Sigmoid colon (tissue), 4 donors: ENCODE data around the gene BBS9.

- PRO-cap, result no peak
- RAMPAGE, long total RNA, 4 experiments, result no peak in any of the 4 experiments
Observed at GRCh38 chr7:32892462-32892955, 949 bp upstream of the KBTBD2 start.

- PRO-cap, result bidirectional peak, plus-strand start at chr7:33129586, minus-strand start at chr7:33129210
- RAMPAGE, long total RNA, 4 experiments, result start-site peak on the plus strand in 2 of 4 experiments, at chr7:33129531-33129662 at its widest, 76 to 104 reads per replicate
Observed at GRCh38 chr7:33128983-33130222, at the start of gene BBS9. TSS of gene BBS9 (plus strand) at chr7:33129564.

GRCh38 chr7:33402441-33402906, 273.1 kb downstream of the BBS9 start:
- PRO-cap, result no peak
- RAMPAGE, long total RNA, 4 experiments, result no peak in any of the 4 experiments

DNA sequence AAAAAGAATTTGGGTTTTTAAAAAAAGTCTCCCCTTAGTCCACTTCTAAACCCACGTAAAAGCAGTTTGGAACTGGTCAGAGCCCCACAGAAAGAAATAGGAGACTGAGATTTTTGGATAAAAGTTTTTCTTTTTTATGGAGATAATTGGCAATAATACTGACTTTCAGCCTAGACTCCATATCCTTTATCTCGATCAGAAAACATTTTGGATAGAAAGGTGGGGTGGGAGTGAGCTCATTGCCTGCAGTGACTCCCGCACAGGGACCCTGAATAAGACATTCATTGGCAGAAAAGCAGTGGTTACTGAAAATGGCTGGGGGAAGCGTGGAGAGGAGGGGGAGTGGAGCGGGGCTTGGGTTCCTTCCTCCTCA, 90.5 kb upstream of the BMPER start:
- PRO-cap, result no peak
- RAMPAGE, long total RNA, 4 experiments, result no peak in any of the 4 experiments

GRCh38 chr7:35248610-35248946, 5.3 kb downstream of the TBX20 start:
- PRO-cap, result no peak
- RAMPAGE, long total RNA, 4 experiments, result no peak in any of the 4 experiments

DNA sequence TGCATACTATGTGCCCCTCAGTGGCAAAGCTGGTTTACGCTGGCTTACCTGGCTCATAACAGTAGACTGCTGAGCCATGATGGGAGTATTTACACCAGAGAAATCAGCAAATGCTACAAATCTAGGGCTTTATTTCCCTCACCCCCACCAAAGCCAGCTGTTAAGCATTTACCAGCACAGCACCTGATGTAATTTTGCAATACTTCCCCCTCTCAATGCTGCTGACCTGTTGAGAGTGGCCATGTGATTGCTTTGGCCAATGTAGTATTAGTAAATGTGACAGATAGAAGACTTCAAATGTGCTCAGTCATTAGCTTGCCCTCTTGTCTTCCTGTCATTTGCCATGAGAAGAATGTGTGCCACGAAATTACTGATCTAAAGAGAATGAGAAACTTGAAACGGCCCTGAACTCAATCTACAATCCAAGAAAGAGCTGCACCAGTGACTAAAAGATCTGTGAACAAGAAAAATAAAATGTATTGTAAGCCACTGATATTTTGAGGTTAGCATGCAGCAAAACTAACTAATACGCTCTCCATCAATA, 46.5 kb downstream of the HERPUD2 start:
- PRO-cap, result no peak
- RAMPAGE, long total RNA, 4 experiments, result no peak in any of the 4 experiments

DNA sequence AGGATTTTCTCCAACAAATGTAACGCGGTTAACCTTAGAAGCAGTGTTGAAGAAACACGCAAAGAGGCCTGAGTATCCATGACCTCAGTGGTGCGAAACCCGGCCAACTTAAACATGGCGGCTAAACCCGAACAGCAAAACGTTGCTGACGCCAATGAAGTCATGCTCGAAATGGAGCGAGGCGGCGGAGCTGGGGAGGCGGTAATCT, 178 bp upstream of the SEPTIN7 start:
- PRO-cap, result bidirectional peak, plus-strand start outside the sequence, minus-strand start at position 164 of the sequence
- RAMPAGE, long total RNA, 4 experiments, result no peak in any of the 4 experiments

DNA sequence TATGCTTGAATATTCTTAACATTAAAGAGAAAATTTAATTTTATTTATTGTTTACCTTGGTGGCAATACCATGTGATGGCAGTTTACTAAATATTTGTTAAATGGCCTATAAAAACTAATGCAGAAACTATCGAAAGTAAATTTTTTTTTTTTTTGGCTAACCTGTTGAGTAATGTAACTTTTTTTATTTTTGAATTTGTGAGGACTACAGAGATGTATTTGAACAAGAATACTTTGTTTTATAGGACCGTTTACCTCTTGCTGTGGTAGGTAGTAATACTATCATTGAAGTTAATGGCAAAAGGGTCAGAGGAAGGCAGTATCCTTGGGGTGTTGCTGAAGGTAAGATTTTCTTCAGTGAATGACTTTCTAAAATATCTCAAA, 82.8 kb downstream of the SEPTIN7 start:
- PRO-cap, result no peak
- RAMPAGE, long total RNA, 4 experiments, result no peak in any of the 4 experiments

GRCh38 chr7:36045428-36045676, 107.7 kb upstream of the EEPD1 start:
- PRO-cap, result no peak
- RAMPAGE, long total RNA, 4 experiments, result no peak in any of the 4 experiments

DNA sequence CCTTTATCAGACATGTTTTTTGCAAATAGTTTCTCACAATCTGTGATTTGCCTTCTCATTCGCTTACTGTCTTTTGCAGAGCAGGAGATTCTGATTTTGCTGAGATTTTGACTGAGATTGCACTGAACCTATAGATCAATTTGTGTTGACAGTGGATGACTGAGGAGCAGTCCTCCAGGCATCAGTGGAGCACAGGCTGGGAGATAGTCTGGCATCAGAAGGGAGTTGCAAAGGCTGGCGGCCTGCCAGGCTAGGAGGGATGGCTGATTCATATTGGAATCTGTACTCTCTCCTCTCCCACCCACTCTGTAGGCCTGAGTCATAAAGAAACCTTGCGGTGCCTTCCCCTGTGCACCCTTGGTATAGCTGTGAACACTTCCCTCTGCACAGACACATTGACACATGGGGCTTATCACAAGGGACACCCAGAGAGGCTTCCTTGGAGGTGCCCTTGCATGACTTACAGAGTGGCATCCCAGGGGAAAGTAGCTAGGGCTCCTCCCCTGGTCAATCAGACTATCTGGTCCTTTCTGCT, 37.6 kb upstream of the EEPD1 start:
- PRO-cap, result no peak
- RAMPAGE, long total RNA, 4 experiments, result no peak in any of the 4 experiments

- PRO-cap, result no peak
- RAMPAGE, long total RNA, 4 experiments, result no peak in any of the 4 experiments
Observed at GRCh38 chr7:36280397-36281815, 86.1 kb downstream of the MATCAP2 start.

DNA sequence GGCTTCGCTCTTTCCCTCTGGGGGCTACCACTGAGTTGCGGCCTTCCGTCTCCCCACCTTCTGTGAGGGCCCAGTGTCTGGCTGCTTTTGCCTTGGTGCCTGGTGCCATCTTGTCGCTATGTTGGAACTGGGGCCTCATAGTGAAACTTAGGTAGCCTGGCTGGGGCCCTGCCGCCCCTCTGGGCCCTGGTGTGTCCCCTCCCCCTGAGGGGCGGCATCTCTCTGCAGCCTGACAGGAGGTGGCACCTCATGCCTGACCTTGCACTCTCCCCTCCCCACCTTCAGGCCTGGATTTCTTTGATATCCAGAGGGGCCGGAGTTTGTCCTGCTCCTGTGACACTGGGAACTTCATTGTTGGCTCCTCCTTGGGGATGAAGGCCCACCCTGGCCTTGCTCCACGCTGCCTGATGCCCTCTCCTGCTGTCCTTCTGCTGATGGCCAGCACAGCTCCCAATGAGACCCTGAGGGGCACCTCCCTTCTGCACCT, 144.2 kb downstream of the ANLN start:
- PRO-cap, result no peak
- RAMPAGE, long total RNA, 4 experiments, result start-site peak on the minus strand in 1 of 4 experiments, centred at position 74 of the sequence, 6 reads per replicate

- PRO-cap, result no peak
- RAMPAGE, long total RNA, 4 experiments, result no peak in any of the 4 experiments
Observed at GRCh38 chr7:36723321-36723799, 934 bp downstream of the AOAH start.

DNA sequence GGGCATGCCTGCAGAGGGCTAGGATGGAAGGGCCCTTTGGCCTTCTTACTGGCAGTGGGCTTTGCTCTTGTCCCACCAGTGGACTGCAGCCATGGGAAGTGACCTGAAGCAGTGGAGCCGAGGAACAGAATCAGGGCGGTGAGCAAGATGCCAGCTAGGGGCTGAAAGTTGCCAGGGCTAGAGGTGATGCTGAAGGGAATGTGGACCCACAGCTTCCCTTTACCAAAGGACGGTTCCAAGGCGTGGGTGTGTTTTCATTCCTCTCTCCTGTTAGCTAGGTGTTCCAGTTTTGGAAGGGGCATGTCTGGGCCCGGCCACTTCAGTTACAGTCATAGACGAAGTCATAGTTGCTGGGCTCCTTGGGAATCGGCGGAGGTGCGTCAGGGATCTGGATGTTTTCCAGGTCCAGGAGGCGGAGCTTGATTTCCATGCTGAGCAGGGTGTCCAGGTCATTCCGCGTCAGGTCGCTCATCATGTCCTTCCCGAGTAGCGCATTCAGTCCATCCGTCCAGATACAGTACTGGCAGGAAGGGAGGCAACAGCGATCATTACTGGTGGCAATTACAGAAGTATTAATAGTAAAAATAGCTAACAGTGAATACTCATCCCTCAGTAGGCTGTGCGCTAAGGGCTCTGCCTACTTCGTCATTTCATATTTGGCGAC, 131.1 kb upstream of the AOAH start:
- PRO-cap, result no peak
- RAMPAGE, long total RNA, 4 experiments, result no peak in any of the 4 experiments

DNA sequence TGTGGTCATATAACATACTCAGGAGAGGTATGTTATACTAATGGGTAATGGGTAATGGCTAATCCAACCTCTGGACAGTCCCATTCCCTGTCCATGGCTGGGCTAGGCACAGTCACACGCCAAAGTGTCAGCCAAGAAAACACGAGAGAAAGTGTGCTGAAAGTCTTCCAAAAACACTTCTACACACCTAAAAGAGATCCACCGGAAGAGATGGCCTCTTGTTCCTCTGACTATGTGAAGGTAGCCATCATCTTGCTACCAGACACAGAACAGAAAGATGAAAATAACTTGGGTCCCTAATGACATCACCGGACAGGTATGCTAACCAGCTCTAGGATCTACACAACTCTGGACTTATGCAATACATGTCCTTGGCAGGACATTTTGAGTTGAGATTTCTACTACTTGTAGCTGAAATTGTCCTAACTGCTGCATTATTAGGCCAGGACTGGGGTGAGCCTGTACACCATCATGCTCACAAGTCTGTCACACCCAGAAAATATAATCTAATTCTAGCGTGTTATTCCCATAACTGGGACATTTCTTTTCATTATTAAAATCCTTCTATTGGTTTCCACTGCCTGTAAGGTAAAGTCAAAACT, 358.7 kb downstream of the ELMO1 start:
- PRO-cap, result no peak
- RAMPAGE, long total RNA, 4 experiments, result no peak in any of the 4 experiments

DNA sequence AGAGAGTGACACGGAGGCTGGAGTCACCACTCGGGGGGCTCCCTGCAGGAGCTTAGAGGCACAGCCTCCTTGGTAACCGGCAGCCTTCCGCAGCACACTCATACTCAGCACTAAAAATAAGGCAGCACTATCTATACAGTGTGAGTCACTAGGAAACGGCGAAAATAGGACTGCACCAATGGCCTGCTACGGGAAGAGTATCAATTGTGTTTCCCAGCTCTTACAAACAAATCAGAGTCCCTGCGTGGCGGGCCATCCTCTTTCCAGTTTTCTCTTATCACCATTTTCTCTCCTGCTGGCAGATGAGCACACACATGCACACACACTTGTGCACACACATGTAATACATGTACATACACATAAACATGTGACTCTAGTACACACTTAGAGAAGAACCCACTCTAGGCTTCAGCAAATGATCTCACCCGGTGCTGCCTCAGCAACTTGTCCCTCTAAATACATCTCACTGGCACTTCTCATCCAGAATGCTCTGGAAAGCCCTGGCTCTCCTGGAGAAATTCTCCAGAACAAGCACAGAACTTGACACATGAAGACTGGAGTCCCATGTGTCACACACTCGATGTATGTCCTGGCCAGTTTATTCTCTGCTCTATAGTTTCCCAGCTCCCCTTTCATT, 255.0 kb downstream of the ELMO1 start:
- PRO-cap, result no peak
- RAMPAGE, long total RNA, 4 experiments, result no peak in any of the 4 experiments

GRCh38 chr7:37248134-37248996, 200.3 kb downstream of the ELMO1 start:
- PRO-cap, result no peak
- RAMPAGE, long total RNA, 4 experiments, result no peak in any of the 4 experiments

DNA sequence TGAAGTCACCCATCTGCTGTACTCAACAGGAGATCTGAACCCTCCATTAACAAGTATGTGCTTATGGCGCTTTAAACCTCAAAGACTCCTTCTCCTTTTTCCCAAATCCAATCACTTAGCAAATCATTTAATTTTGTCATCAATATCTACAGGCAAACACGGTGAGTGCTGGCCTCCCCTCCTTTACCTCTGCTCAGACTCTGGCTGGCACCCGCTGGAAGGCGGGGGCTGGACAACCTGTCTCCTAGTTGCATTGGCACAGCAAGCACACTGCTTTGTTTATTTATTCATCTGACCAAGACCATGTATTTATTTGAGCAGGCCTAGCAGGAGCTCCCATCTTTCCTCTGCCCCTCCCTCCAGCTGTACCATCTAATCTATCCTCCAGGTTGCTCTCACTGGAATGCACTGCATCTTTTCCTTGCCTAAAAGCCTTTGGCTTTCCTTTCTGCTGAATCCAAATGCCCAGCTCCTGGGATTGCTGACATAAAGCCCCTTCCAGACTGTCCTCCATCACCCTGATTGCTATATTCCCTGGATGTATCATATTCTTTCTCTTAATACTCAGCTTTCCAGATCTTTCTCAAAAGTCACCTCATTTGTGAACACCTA, 9.8 kb downstream of the ELMO1 start:
- PRO-cap, result no peak
- RAMPAGE, long total RNA, 4 experiments, result no peak in any of the 4 experiments

DNA sequence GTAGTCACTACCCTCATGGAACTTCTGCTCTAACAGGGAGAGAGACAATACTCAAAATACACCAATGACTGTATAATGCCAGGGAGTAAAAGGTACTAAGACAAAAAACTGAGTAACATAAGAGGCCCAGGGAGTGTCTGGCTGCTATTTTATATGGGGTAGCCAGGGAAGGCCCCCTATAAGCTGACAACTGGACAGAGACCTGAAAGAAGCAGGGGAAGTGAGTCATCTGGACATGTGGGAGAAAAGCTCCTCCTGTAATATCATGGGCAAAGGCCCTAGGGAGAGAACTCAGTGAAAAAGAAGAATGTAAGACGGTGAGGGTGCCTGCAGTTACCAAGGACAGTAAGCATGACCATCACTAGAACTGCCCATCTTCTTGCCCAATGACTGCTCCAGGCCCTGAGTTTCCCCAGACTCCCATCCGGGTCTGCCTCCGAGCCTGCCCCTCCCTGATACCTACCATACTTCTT, 2.4 kb downstream of the ELMO1 start:
- PRO-cap, result no peak
- RAMPAGE, long total RNA, 4 experiments, result no peak in any of the 4 experiments

GRCh38 chr7:37531242-37531687, 82.6 kb upstream of the ELMO1 start:
- PRO-cap, result no peak
- RAMPAGE, long total RNA, 4 experiments, result no peak in any of the 4 experiments